AG09309 (cell line): ENCODE measurements around a stretch of chr1.

- RRBS = no CpG with 5 or more reads among the region's 15 CpGs
These were observed 56.3 kb upstream of the SLC25A33 start for GRCh38 chr1:9482834-9483441.

DNA sequence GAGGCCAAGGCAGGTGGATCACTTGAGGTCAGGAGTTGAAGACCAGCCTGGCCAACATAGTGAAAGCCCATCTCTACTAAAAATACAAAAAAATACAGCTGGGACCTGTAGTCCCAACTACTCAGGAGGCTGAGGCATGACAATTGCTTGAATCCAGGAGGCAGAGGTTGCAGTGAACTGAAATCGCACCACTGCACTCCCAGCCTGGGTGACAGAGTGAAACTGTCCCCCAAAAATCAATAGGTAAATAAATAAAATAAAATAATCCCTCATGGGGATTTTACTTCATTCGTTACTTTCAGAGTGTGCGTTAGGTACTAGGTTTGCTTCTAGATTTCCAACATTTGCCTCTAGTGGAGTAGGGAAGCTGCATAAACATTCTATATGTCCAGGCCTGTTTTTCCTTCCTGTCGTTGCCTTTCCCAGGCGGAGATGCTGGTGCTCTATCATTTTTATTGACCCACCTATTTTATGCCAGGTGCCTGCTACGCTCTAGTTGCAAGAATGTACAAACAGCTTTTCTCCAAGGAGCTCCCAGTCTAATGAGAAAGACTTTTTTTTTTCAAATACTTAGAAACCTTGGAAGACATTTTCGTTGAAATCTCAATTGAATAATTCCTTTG lies 12.0 kb downstream of the SLC25A33 start:
- RRBS = no CpG with 5 or more reads among the region's 7 CpGs

- RRBS = no CpG with 5 or more reads among the region's 9 CpGs
These were observed 26.3 kb downstream of the TMEM201 start for GRCh38 chr1:9615062-9615354.

DNA sequence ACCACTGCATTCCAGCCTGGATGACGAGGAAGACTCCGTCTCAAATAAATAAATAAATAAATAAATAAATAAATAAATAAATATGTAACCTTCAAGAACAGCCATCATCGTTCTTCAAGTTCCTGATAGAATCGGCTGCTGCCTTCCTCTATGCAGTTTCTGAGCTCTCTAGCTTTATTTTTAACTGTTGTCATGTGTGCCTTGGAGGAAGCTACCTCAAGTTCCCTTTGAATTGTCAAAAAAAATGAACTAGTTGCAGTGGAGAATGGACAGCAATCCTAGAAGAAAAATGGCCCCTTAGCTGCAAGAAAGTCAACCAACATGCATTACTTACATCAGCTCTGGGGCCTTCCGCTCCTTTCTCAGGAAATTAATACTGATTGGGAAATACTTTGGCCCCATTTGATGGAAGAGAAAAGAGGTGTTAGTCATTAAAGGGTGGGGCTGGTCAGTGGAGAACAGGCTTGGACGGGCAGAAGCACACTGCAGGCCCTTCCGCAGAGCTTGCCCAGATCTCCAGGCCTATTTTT lies 7.0 kb upstream of the PIK3CD start:
- RRBS = no CpG with 5 or more reads among the region's 7 CpGs

DNA sequence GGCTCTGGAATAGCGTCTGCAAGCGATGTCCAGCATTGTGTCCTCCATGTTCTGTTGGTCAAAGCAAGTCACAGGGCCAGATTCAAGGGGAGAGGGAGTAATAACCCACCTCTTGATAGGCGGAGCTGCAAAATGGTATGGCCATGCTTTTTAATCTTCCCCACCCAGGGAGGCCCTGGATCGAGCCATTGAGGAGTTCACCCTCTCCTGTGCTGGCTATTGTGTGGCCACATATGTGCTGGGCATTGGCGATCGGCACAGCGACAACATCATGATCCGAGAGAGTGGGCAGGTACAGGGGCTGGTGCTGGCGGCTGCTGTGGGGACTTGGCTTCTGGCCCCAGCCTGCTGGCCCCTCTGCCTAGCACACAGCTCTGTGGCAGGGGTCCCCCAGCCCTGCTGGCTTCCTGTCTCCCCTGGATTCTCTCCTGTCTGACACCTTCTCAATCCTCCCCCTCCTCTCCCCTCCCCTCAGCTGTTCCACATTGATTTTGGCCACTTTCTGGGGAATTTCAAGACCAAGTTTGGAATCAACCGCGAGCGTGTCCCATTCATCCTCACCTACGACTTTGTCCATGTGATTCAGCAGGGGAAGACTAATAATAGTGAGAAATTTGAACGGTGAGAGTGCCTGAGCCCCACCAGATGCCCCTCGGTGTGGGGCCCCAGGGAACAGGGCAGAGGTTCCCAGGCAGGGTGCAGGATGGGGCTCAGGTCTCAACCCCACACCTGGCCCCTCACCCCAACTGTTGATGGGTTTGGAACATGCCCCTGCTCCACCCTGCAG lies 72.5 kb downstream of the PIK3CD start:
- RRBS = no CpG with 5 or more reads among the region's 15 CpGs

GRCh38 chr1:9807630-9807961 lies 16.2 kb downstream of the CLSTN1 start:
- RRBS = no CpG with 5 or more reads among the region's 9 CpGs

DNA sequence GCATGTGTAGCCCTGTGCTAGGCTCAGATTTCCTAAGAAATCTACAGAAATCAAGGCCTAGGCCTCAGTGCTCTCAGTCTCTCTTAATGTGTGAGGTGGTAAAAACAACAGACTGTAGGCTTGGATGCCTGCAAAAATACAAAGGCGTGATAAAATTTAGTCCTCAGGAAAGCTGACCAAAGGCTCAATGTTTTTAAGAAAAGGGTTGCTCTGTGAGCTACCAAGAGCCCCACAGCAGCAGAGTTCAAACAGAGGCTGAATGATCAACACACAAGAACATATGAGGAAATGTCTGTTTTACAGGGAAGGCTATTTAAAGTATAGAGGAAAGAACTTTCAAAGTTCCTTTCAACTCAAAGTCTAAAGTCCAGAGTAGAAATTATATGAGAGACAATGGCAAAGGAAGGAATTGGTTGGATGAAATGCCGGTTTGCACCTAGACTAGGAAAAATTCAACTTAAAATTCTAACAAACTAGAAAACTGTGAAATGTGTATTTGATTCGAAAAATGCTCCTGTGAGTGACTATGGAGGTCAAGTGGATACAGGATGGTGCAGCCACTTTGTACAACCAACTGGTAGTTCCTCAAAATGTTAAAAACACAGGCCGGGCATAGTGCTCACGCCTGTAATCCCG lies 8.6 kb downstream of the CLSTN1 start:
- RRBS = no CpG with 5 or more reads among the region's 6 CpGs

GRCh38 chr1:9842677-9843382 lies 19.1 kb upstream of the CLSTN1 start:
- RRBS = 75% methylated on average over 4 of the region's 18 CpGs

- RRBS = no CpG with 5 or more reads among the region's 12 CpGs
These were observed 24.2 kb upstream of the CLSTN1 start for GRCh38 chr1:9847868-9848524.

GRCh38 chr1:9900241-9901025 lies 9.6 kb downstream of the CTNNBIP1 start:
- RRBS = no CpG with 5 or more reads among the region's 16 CpGs

- RRBS = no CpG with 5 or more reads among the region's 1 CpG
These were observed 1.7 kb downstream of the UBE4B start for GRCh38 chr1:10034495-10034851.

GRCh38 chr1:10071912-10072470 lies 39.2 kb downstream of the UBE4B start:
- RRBS = no CpG with 5 or more reads among the region's 7 CpGs

- RRBS = no CpG with 5 or more reads among the region's 3 CpGs
These were observed 73.4 kb upstream of the PGD start for GRCh38 chr1:10325464-10325873.

DNA sequence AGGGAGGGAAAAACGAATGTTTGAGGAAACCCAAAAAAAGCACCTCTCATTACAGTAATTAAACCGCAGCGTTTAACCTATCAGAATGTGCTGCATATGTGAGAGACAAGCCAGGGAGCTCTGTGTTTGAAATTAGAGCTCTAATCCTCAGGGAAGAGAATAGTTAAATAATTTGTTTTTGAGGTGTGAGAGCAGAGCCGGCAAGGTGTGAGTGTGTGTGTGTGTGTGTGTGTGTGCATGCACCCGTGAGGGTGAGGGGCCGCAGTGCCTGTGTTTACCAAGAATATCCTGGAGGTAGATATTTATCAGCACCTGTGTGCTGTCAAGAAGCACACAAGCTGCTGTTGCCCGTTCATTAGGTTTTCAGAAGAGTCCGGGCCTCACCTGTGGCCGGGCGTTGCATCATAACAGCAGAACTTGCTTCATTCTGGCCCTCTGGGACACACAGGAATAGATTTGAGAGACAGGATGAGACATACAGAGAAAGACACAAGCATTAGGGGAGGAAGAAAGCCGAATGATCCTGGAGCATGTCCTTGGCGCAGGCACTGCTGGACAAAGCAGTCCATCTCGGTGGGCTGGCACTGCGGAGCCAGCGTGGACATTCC lies 80.8 kb downstream of the PEX14 start:
- RRBS = no CpG with 5 or more reads among the region's 15 CpGs

- RRBS = no CpG with 5 or more reads among the region's 18 CpGs
These were observed 81.5 kb downstream of the PEX14 start for GRCh38 chr1:10556040-10556815.

DNA sequence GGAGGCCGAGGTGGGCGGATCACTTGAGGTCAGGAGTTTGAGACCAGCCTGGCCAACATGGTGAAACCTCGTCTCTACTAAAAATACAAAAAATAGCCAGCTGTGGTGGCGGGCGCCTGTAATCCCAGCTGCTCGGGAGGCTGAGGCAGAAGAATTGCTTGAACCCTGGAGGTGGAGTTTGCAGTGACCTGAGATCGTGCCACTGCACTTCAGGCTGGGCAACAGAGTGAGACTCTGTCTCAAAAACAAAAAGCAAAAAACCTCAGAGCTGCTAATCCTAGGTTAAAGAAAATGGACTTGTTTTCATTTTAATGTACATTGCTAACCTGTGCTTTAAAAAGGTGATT lies 82.6 kb downstream of the PEX14 start:
- RRBS = no CpG with 5 or more reads among the region's 7 CpGs

GRCh38 chr1:10638660-10639778 lies 157.4 kb downstream of the CASZ1 start:
- RRBS = 8% methylated on average over 43 of the region's 153 CpGs

DNA sequence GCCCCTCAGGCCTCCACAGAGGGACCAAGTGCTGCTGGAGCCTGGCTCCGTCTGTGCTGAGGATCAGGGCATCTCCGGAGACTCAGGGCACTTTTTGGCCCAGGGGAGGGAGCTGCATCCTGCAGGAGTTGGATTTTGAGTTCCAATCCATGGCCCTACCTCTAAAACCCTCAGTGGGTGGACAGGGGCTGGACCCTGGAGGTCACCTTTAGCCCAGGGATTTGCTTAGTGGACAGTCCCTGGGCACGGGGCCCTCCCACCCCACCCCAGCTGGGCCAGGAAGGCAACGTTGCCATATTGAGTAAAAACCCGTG lies 141.7 kb downstream of the CASZ1 start:
- RRBS = no CpG with 5 or more reads among the region's 5 CpGs

- RRBS = 51% methylated on average over 2 of the region's 18 CpGs
These were observed 140.9 kb downstream of the CASZ1 start for GRCh38 chr1:10655500-10656056.

GRCh38 chr1:10657507-10658142 lies 138.8 kb downstream of the CASZ1 start:
- RRBS = no CpG with 5 or more reads among the region's 15 CpGs